Frontal cortex (tissue), 2 donors: ENCODE measurements around a stretch of chr22.

DNA sequence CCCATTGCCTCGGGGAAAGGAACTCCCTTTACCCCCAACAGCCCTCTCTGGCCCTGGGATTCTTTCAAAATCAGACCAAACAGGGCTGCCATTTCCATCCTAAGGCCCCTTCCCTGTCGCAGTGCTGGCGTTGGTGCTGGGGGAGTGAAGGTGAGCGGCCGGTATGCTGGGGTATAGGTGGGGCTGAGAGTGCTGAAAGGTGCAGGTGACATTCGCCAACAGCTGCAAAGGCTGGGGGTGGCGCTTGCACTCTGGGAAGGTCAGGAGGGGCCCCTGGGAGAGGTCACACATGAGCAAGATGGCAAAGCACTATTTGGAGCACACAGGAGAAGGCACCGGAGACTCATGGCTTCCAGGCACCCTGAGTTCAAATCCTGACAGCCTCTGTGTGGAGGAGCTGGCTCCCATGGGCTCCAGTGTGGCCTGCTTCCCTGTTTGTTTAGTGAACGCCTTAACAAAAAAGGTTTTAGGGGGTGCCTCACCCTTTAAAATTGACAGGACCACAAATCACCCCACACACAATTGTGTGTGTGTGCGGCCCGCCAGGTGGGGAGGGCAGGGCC lies 392.0 kb upstream of the TAFA5 start:
- RAMPAGE, long total RNA, result no peak

- RAMPAGE, long total RNA, result no peak
These were observed 1.2 kb downstream of the TAFA5 start for GRCh38 chr22:48490564-48491010.

DNA sequence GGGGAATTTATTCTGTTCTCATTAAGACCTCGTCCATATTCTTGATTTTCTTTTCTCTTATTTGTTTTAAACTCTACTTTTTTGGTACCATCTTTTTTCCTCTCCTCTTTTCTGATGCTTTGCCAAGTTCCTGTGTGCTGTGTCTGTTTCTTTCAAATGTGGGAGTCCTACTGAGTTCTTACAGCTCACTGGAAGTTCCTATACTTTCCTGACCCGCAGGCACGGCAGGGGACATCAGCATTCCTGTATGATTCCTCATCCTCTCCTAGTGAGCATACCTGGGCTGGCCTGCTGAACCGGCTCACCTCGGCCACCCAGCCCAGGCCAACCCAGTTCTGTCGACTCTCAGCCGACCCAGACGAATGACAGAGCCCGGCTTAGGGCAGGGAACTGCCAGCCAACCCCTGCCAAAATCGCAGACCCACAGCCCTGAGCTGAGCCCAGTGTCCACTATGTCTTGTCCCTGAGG lies 339.8 kb downstream of the BRD1 start:
- RAMPAGE, long total RNA, result no peak

DNA sequence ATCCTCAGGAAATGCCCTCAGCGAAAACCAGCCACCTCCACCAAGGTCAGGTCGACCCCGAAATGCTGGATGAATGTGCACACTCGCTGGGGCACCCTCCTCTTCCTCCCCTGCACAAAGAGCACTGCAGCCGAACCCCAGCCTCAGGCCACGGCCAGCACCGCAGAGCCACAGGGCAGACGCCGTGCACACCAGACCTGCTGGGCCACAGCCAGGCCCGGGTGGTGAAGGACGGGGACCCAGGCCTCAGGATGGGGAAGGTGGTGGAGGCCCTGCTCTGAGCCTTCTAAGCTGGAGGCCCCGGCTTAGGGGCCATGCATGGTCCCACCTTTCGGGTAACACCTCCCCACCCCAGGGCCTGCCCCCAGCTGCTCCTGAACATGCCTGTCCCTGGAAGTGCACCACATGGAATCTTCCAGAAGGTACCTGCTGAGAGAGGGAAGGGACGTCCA lies 205.9 kb downstream of the BRD1 start:
- RAMPAGE, long total RNA, result no peak

DNA sequence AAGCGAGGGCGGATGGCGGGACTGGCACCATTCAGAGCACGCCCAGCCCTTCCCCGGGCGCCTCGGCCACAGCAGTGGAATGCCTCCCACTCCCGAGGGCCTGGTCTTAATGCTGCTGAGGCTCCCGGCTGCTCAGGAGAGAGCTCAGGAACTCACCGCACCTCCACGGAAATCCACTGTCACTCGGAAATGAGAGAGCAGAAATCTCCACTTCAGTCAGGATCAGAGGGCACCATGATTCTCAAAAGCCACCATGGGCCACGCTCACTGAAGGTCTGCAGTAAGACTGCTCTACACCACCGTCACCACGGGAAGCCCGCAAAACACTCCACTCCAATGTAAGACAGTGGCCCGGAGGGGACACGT lies 42.9 kb downstream of the BRD1 start:
- RAMPAGE, long total RNA, result no peak

DNA sequence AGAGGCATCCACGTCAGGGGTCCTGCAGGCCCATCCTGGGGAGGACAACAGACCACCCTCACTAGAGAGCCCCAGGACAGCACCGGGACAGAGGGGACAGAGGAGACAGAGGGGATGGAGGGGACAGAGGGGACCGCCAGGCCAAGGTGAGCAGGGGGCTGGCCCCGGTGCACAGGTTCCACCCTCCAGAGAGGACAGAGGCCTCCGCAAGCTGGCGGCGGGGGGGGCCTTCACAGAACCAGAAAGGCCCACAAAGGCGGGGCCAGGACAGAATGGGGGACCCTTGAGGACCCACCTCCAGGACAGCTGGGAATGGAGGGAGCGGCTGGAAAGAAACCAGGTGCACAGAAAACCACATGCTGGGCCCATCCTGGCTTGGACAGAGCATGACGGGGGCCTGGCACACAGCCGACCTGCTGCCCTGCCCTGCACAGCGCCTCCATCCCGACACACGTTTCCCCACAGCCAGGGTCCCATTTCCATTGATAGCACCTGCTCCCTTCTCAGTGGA lies 28.4 kb downstream of the BRD1 start:
- RAMPAGE, long total RNA, result no peak

DNA sequence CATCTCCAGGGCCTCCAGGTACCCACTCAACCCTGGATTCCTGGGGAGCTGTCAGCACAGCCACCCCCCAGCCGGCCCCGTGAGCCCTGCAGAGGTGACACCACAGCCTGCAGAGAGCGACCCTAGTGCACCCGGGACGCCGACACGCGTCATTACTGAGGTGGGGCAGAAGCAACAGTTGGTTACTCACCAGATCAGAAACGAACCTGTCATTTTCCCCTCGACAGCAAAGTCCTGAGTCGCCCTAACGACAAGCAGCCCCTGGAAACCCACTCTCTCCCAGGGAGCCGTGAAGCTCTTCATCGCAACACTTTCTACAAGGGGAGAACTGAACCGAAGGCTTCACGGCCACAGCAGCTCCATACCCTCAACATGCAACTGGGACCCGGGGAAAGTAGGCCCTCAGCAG lies 1.7 kb downstream of the BRD1 start:
- RAMPAGE, long total RNA, result no peak

- RAMPAGE, long total RNA, result no peak
These were observed 4.4 kb upstream of the ZBED4 start for GRCh38 chr22:49849277-49849653.

GRCh38 chr22:49947751-49948906 lies 12.4 kb upstream of the PIM3 start:
- RAMPAGE, long total RNA, result no peak

GRCh38 chr22:49950969-49951779 lies 9.4 kb upstream of the PIM3 start:
- RAMPAGE, long total RNA, result no peak

- RAMPAGE, long total RNA, result no peak
These were observed 3.6 kb upstream of the PIM3 start for GRCh38 chr22:49957058-49957257.

DNA sequence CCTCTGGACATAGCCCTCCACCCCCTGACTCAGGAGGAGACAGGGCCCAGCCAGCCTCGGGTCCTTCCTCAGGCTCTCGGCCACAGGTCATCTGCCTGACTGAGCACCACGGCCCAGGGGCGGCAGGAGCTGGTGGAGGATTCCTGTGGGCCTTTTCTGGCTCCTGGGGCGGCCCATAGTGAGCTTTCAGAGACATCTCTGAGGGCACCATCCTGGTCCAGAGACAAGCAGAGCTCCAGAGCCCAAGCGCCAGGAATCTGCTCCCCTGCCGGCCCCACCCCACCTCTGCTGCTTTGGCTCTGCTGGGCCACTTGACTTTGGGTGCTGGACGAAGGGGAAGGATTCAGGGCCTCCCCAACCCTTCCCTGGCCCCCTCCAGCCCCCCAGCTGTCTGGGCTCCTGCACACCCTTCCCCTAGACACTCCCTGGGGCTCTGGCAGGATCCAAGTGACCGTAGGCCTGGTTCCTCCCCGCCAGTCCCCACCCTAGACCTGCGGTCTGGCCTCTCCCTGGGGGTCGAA lies 5.3 kb downstream of the PIM3 start:
- RAMPAGE, long total RNA, result no peak

- RAMPAGE, long total RNA, result no peak
These were observed 10.1 kb downstream of the PIM3 start for GRCh38 chr22:49970727-49970964.

DNA sequence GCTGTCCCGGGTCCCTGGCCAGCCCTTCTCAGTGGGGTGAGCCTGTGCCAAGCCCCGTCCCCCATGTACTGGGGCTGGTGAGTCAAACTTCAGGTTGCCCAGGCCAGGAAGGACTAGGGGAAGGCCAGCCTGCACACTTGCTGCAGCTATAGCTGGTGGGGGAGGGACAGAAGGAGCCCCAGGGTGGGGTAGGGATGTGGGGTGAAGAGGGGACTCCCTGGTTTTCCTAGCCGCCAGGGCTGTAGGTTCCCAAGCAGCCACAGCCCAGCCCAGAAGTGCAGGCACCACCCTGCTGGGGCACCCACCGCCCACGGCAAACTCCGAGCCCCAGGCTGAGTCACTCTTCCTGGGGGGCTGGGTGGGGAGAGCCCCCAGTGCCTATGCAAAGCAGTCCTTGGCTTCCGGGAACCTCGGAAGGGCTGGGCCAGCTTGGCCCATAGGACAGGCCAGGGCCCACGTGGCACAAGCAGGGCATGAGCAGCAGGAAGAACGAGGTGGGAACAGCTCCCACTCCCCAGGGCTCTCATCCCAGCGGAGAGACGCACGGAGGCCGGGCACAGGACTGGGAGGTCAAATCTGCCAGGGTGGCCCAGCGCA lies 4.3 kb upstream of the IL17REL start:
- RAMPAGE, long total RNA, result no peak

- RAMPAGE, long total RNA, result no peak
These were observed 28.9 kb downstream of the MOV10L1 start for GRCh38 chr22:50118493-50119283.

- RAMPAGE, long total RNA, result no peak
These were observed 12.4 kb upstream of the PANX2 start for GRCh38 chr22:50158047-50158529.

DNA sequence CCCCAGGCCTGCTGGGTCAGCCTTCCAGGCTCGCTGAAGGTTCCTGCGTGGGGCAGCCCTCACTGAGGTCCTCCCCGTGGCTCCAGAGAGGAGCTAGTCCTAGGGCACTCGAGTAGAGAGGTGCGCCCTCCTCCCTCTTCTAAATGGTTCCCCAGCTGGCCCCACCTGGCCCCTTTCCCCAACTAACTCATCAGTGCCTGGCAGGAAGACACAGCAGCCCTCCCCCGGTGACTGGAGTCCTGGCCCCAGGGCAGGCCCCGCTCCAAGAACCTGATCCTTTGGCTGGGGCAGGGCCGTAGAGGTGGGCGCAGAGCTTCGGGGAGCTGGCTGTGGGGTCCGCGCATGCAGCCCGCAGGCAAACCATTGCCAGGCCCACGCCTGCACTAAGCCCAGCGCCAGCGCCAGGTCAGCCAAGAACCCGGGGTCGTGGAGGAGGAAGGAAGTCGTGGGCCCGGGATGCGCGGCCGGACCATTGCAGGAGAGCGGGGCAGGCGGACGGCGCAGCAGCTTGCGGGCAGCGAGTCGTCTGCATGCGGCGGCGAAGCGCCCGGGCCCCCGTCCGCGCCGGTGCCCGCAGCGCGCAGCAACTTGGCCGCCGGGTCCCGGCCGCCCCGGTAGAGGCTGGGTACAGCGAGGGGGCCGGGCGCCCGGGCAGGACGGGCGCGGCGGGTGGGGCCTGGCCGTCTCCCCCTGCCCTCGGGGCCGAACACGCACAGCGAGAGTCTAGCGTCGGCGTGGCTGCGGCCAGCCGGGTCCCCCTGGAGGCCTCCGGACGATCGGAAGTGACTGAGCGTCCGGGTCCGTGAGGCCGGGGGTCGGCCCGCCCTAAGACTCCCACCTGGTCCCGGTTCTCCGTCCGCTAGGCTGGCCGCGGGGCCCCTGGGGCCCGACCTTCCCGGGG lies 1.0 kb upstream of the TRABD start:
- RAMPAGE, long total RNA, result no peak

GRCh38 chr22:50201151-50201582 lies 356 bp downstream of the SELENOO start:
- RAMPAGE, long total RNA, result no peak

GRCh38 chr22:50203084-50203782 lies 2.4 kb downstream of the SELENOO start:
- RAMPAGE, long total RNA, result no peak

- RAMPAGE, long total RNA, result no peak
These were observed 677 bp downstream of the TUBGCP6 start for GRCh38 chr22:50243844-50244848.